ENCODE measurements around the gene RIOK1.

- RRBS: no CpG with 5 or more reads among the region's 15 CpGs
These were observed 21.6 kb downstream of the LY86 start for GRCh38 chr6:6609832-6610787.

DNA sequence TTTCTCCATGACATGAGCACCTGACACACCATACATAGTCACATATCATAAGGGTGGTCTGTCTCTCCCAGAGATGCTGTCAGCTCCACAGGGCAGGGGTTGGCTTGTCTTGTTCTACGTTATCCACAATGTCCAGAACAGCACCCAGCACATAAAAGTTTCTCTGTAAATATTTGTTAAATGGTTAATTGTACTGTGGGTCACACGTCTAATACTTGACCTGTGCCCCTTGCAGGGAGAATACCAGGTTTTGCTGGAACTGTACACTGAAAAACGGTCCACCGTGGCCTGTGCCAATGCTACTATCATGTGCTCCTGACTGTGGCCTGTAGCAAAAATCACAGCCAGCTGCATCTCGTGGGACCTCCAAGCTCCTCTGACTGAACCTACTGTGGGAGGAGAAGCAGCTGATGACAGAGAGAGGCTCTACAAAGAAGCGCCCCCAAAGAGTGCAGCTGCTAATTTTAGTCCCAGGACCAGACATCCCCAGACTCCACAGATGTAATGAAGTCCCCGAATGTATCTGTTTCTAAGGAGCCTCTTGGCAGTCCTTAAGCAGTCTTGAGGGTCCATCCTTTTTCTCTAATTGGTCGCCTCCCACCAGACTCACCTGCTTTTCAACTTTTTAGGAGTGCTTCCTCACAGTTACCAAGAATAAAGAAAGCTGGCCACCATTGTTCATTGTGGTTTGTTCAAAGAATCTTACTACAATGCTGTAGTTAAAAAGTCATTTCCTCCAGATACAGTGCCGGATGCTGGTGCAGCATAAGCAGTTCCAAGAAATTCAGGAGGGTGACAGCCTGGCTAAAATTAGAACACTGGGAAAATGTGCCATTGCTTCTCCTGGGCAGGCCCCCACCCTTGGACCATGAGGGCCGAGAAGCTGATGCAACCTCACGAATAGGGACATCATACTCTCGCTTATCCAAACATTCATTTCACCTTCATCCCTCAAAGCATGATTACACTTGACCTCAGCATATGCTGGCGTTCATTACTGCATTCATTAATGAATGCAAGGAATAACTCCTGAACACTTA lies 66.1 kb downstream of the LY86 start:
- RRBS: no CpG with 5 or more reads among the region's 13 CpGs

GRCh38 chr6:6725176-6725613 lies 136.7 kb downstream of the LY86 start:
- RRBS: no CpG with 5 or more reads among the region's 16 CpGs

- RRBS: no CpG with 5 or more reads among the region's 16 CpGs
These were observed 158.0 kb downstream of the LY86 start for GRCh38 chr6:6746339-6747048.

DNA sequence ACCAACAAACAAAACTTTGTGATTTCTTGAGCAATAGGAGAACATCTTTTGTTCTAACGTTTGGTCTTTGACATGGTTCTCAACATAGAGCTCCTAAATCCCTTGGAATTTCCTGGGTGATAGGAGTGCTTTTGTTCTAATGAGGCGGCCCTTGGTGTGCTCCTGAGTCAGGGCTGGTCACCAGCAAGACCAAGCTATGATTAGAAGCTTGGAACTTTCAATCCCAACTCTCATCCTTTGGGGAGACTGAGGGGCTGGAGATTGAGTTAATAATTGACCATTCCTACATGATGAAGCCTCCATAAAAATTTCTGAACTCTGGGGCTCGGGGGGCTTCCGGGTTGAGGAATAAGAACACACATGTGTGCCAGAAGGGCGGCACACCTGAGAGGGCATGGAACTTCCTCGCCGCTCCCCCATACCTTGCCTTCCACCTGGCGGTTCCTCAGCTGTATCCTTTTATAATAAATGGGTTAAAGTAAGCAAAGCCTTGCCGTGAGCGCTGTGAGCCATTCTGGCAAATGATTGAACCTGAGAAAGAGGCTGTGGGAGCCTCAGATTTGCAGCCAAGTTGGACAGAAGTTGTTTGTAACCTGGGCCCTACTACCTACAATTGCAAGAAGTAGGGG lies 164.7 kb downstream of the LY86 start:
- RRBS: no CpG with 5 or more reads among the region's 10 CpGs

DNA sequence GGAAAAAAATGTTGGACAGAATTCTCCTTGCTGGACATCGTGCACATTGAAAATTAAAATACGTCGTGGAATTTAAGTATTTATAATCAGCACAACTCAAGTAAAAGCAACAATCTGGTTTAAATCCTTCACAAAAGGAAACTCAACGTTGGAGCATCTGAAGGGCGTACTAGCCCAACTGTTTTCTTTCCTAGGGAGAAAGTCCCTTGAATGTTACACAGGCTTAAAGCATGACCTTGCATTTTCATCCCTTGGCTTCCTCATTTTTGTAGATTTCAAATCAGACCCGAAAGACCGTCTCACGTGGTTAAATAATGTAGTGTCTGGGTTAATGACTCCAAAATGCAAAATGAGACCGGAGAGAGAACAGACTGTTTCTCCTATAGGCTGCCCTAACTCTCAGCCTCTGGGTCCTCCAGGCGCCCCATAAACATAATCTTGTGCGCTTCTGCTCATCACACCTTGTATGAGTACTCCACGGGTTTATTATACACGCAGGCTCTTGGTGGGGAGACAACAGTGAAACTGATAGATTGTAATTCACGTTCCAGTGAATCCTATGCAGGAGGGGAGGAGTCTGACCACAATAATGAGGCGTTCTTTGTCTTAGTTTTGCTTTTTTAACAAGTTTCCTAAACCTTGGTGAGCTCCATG lies 249.1 kb upstream of the RREB1 start:
- RRBS: no CpG with 5 or more reads among the region's 15 CpGs

DNA sequence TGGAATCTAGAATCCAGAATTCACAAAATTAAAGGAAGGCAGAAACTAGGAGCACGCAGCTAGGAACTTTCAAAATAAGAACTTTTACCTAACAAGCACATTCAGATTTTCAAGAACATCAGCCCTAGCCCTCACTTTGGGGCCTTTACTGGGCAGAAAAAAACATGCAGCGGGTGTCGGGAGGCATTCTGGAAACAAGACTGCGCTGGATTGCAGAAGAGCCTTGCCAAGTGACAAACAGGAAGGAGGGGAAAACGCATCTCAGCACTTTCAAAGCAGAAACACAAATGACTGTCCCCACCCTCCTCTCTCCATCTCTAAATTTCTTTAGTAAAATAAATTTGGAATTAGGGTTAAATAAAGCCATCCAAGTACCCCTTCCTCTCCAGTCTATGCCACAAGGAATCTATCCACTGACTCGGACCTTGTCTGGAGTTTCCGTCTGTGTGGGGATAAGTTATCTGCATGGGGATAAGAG lies 74.5 kb upstream of the RREB1 start:
- RRBS: no CpG with 5 or more reads among the region's 7 CpGs

DNA sequence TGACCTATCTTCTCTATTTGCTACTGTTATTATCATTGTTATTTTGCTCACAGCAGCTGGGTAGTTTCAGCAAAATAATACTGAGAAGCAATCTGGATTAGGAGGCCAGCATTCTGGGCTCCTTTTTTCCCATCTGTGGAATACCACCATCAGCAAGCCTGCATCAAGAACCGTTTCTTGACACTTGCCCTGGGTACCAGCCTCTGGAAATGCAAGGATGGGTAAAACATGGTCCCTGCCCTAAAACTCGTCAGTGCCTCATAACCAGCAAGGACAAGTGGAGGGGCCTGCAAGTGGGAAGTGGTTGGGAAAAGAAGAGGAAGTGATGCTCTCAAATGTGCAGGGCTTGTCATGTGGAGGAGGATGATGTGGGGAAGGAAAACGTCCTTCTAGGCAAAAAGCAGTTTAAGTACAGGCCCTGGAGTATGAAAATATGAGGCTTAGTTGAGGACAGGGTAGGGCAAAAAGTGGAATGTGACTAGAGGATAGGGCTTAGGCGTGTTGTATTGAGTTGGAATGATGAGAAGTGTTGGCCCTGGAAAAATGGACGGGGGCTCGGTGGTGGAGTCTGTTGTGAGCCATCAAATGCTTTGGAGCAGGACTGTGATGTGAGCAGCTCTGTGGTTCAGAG lies 19.0 kb downstream of the RREB1 start:
- RRBS: no CpG with 5 or more reads among the region's 6 CpGs

DNA sequence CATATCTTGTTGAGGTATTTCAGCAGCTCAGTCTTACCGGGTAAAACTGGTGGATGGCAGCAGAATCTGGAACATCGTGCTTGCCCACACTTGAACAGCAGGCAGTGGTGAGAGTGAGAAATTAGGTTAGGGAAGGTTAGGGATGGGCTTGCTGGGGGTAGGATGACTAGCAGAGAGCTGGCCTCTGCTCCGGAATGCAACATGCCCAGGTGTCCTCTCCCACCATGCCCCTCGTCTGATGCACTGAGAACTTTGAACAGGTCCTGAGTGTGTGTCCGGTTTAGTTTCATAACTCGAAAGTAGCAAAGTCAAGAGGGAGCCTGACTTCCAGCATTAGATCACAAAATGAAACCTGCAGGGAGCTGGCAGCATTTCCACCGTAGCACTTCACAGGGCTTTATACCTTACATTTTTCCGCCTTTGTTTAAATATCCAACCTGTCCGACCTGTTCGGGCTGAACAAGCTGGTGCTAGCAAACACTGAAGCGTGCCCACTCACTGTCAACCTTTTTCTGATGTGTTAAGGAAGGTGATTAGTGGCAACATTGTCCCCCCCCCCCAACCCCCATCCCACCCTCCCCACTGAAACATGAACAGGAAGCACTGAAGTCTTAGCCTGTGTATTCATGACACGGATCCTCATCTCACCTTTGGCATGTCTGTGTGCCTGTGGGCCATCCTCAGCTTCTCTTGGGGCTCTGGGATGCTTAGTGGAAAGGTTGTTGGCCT lies 93.3 kb downstream of the RREB1 start:
- RRBS: 96% methylated on average over 2 of the region's 12 CpGs

DNA sequence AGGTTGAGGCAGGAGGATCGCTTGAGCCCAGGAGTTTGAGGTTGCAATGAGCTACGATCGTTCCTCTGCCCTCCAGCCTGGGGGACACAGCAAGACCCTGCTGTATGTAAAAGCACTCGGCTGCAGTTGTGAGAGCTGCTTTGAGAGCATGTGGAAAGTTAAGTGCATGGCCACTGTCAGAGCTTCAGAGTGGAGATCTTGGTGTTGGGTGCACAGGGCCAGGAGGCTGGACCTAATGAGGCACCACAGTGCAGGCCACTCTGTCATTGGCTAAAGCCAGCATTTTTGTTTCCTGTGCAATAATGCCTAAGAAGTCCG lies 60.7 kb downstream of the SSR1 start:
- RRBS: no CpG with 5 or more reads among the region's 5 CpGs

DNA sequence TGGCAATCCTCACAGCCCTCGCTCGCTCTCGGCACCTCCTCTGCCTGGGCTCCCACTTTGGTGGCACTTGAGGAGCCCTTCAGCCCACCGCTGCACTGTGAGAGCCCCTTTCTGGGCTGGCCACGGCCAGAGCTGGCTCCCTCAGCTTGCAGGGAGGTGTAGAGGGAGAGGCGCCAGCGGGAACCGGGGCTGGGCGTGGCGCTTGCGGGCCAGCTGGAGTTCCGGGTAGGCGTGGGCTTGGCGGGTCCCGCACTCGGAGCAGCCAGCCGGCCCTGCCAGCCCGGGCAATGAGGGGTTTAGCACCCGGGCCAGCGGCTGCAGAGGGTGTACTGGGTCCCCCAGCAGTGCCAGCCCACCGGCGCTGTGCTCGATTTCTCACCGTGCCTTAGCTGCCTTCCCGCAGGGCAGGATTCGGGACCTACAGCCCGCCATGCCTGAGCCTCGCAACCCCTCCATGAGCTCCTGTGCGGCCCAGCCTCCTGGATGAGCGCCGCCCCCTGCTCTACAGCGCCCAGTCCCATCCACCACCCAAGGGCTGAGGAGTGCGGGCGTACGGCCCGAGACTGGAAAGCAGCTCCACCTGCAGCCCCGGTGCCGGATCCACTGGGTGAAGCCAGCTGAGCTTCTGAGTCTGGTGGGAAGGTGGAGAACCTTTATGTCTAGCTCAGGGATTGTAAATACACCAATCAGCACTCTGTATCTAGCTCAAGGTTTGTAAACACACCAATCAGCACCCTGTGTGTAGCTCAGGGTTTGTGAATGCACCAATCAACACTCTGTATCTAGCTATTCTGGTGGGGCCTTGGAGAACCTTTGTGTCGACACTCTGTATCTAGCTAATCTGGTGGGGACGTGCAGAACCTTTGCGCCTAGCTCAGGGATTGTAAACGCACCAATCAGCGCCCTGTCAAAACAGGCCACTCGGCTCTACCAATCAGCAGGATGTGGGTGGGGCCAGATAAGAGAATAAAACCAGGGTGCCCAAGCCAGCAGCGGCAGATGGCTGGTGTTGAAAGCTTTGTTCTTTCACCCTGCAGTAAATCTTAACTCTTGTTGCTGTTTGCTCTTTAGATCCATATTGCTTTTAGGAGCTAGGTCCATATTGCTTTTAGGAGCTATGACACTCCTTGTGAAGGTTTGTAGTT lies 31.4 kb upstream of the SSR1 start:
- RRBS: no CpG with 5 or more reads among the region's 45 CpGs

DNA sequence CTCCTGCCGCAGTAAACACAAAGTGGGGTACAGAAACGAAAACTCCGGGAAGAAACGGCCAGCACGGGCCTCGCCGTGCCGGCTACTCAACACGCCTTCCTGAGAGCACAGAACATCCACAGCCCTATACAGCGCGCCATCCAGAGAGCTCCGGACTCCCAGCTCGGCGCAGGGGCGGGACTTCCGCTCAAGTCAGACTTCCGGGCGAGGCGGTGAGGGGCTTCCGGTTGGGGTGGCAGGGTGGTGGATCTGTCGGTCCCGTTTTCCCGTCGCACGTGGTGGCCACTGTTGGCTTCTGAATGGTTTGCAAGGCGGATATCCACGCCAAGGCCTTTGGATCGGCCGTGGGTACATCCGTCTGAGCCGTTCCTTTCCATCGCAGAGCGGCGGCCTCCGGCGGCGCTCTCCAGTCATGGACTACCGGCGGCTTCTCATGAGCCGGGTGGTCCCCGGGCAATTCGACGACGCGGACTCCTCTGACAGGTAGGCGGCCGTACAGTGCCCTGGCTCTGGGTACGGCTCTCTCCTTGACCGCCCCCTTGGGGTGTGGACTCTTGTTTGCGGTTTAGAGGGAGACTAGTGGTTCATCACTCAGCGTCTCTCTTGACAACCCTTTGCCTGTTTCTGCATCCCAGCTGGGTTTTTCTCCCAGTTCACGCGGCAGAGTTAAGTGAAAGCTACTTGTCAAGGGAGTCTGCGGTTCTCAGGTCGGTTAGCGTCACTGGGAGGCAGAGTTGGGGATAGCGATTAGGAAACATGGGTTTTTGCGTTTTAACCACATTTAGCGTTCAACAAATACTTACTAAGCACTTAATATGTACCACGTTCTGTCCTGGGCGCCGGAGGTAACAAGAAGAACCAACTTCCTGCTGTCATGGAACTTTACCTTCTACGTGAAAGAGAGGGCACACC lies at the start of gene RIOK1:
TSS of gene RIOK1 (plus strand) at position 218 of the 912 bp plus-strand sequence.
- RRBS: 2% methylated on average over 10 of the region's 63 CpGs

DNA sequence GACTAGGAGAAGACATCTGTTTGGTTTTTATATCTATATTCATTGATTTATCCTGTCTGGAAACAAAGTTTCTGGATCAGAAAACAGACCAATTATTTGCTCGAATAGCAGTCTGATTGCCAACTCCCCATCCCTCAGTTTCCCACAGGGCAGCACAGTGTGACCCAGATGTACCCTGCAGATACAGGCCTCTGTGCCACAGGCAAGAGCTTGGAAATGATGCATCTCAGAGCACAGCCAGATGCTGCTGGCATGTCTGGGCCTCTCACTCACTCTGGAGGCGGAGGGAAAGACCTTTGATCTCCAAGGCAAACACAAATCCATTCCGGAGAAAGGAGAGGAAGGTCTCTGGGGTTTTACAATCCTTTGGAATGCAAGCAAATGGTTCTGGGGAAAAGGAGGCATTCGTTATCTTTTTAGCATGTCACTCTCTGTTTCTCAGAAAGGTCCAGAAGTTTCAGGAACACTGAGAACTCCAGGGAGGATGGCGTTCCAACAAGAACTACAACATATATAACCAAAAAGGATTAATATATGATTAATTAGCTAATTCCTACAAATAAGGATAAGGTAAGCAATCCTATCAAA lies 74.2 kb downstream of the RIOK1 start:
- RRBS: no CpG with 5 or more reads among the region's 5 CpGs

GRCh38 chr6:7726352-7727100 lies 627 bp downstream of the BMP6 start:
- RRBS: 2% methylated on average over 19 of the region's 83 CpGs

DNA sequence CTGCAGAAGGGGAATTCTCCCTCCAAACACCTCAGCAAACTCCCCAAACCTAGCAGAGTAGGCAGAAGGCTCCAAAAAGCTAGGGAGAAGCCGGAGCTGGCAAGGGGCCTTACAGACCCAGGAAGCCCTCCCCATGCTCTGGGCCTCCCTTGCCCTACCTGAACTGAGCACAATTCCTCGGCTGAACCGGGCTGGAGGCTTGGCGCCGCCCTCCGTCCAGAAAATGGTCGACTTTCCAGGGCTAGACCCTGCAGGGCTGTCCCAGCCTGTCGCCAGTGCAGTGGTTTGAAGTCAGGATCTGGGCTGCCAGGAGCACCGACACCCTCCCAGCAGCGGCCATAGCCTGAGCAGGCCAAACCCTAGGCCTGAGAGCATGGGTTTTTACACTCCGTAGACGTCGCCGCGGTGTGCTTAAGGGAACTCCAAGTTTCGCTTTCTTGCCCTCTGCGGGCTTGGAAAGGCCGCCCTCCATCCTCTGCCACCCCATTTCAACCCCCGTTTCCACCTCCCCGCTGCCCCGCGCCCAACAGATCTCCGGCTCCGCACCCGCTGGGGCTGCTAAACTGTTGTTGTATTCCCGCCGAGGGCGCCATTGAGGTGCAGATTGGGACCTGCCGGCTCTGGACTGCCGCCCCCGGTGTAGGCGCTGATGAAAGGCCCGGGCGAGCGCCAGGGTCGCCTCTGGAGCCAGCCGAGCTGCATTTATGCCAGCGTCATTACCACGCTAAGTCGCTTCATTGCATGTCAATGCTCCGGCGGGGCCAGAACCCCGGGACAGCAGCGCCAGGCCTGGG lies 2.1 kb upstream of the TFAP2A start:
- RRBS: 29% methylated on average over 17 of the region's 44 CpGs

- RRBS: no CpG with 5 or more reads among the region's 12 CpGs
These were observed 36.9 kb upstream of the TFAP2A start for GRCh38 chr6:10451638-10452401.

DNA sequence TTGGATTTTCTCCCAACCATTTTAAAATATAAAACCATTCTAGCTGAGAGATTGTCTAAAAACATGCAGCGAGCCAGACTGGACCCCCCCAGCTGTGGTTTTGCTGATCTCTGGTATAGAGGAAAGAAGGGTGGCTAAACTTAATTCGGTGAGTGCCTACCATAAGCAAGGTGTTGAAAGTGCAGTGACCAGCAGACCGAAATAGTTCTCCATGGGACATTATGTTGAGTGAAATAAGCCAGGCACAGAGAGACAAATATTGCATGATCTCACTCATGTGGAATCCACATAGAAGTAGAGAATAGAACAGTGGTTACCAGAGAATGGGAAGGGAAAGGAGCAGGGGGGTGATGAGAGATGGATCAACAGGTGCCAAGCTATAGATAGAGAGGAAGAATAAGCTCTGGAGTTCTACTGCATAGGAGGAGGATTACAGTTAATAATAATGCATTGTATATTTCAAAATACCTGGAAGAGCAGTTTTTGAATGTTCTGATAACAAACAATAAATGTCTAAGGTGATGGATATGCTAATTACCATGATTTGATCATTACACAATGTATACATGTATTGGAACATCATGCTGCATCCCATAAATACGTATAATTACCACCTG lies 9.6 kb upstream of the GCNT2 start:
- RRBS: no CpG with 5 or more reads among the region's 4 CpGs

- RRBS: no CpG with 5 or more reads among the region's 2 CpGs
These were observed 10.4 kb downstream of the GCNT2 start for GRCh38 chr6:10531503-10531994.

- RRBS: no CpG with 5 or more reads among the region's 4 CpGs
These were observed 23.2 kb downstream of the TMEM14B start for GRCh38 chr6:10770801-10771261.

DNA sequence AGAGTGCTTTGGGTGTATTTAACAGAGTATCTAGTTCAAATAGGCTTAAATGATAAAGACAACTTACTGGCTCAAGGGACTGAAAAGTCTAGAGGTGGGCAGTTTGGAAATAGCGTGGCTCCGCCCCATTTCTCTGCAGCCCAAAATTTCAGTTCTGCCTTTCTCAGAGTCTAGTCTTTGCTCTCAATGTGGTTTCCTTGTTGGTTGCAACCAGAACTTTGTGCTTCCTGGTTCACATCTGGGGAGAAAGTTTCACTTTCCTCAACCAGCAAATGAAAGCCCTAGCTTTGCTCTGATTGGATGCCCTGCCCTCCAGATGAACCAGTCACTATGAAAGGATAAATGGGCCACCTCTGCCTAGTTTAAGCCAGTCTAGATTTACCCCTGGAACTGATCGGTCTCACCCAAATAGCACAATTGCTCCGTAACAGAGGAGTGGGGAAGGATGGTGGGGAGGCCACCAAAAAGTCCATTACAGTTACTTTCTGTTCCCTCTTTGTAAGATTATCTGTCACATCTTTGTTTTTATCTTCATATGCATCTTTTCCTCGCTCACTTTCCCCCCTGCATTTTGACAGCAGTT lies 15.0 kb downstream of the SYCP2L start:
- RRBS: no CpG with 5 or more reads among the region's 5 CpGs

All from GM12891 (cell line).